Monocyte (primary cell): Measurements from ENCODE around the gene FAM200A.

GRCh38 chr7:98366602-98366991 is 34.3 kb downstream of the BAIAP2L1 start:
- PRO-cap, 2 experiments, result no peak in any of the 2 experiments

DNA sequence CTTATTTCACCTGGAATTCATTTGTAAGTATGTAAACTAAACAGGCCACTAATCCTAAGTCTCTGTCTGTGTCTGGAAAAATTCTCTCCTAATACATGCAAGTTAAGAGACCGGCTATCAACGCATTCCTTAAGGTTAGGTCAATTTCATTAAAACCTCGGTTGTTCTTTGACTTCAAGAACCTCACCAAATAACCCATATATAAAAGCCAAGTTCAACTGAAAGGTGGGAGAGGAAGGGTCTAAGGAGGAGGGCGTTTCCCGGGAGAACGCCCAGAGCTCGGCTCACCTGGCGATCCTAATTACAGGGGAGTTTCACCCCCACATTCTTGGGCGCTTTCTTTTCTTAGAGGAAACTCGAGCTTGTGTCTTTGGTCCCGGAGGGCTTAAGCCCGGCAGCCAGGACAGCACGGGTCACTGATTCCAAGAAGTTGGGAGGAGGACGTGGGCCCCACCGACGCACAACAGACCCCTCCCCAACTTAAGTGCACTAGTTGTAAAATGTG is 1.1 kb downstream of the BAIAP2L1 start:
- PRO-cap, 2 experiments, result no peak in any of the 2 experiments

DNA sequence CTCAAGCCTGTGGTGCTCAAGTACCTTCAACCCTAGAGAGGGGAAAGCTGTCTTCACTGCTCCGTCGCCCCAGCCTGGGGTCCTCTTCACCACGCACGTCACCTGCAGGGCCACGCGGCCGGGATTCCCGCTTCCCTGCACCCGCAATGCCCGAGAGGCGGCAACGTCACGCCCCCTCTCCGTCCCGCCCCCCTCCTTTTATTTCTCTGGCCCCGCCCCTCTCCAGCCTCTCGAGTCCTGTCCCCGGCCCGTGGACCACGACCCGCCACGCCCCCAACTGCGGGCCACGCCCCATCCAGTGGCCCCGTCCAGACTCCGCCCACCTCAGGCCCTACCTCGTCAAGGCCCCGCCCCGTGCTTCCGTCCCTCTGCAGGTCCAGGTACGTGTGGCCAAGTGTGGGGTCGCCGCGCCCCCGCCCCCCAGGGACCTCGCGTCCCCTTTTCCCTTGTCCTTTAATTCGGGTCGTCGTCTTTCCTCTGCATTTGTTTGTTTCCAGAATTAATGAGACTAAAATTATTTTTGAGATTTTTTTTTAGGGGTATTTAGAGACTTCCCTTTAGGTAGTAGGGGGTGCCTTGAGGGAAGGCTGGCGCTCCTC is 69.7 kb upstream of the BAIAP2L1 start:
- PRO-cap, 2 experiments, result no peak in any of the 2 experiments

DNA sequence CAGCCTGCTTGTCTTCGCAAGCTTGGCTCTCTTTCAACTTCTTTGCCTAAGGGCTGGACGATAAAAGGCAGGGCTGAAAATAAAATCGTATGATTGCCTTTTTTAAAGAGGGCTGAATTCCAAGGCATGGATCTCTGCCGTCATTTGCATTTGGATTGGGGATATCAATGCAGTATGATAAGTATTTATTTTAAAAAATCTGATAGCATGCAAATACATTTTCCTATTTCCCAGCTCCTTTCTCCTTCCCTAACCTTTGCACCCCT is 80.5 kb downstream of the NPTX2 start:
- PRO-cap, 2 experiments, result no peak in any of the 2 experiments

GRCh38 chr7:98822465-98822860 is 47.4 kb downstream of the TMEM130 start:
- PRO-cap, 2 experiments, result no peak in any of the 2 experiments

- PRO-cap, 2 experiments, result no peak in any of the 2 experiments
Observed at GRCh38 chr7:98917342-98917929, 39.1 kb downstream of the TRRAP start.

GRCh38 chr7:99109105-99110182 is 34.5 kb downstream of the SMURF1 start:
- PRO-cap, 2 experiments, result peak in 2 of 2 experiments; most common minus-strand start chr7:99109241 (in 1)

DNA sequence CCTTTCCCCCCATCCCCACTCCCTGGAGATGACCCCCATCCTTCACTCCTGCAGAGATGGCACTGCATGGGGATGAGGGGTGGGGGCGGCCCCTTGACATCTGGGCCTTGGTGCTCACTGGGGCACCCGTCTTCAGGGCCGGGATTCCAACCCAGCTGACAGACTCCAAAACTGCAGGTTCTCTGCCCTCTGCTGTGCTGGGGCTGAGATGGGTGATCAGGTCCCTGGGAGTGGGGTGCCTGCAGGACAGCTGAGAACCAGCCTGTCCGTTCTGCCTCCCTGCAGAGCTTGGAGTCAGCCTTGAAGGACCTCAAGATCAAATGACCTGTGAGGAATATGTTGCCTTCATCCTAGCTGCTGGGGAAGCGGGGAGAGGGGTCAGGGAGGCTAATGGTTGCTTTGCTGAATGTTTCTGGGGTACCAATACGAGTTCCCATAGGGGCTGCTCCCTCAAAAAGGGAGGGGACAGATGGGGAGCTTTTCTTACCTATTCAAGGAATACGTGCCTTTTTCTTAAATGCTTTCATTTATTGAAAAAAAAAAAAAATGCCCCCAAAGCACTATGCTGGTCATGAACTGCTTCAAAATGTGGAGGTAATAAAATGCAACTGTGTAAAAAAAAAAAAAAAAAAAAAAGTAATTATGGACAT is 14.1 kb downstream of the PDAP1 start:
- PRO-cap, 2 experiments, result no peak in any of the 2 experiments

DNA sequence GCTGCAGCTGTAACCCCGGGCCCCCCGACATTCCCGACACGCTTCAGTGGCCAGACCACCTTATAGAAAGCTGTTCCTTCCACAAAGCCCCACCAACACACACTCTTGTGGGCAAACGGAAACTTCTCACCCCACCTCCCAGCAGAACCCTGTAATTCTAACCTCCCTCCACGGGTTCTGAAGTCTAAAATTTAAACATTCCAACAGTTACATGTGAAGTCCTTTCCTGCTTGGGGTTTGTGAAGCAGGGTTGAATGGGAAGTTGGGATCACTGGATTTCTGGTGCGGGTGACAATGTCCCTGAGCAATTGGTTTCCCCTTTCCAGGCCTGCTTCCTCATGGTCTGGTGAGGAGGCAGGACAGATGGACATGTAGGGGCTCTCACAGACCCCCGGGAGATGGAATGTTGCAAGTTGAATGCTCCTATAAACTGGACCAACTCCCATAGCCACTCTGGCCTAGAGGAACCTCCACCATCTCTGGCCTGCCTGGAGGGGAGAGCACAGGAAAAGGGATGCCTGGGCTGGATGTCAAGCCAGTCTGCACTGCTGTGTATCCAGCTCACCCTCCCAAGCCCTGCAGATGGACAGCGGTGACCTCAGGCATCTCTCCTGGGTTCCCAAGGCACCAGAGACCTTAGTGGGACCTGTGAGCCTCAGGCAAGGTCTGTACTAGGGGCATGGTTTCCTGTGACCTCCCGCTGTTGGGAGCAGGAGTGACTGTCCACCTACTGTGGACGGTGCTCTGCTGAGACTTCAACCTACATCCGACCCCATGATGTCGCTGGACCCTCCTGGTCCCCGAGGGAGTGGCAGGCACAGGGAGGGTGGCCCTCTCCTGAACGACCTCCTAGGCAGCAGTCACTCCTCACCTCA is 11.3 kb downstream of the PDAP1 start:
- PRO-cap, 2 experiments, result no peak in any of the 2 experiments

DNA sequence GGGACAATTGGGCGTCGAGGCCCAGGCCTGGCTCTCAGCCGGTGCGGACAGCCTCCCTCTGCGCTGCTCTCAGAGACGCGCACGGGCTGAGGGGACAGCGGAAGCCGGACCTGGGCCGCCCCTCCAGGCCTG is 152 bp downstream of the PDAP1 start:
- PRO-cap, 2 experiments, result no peak in any of the 2 experiments

GRCh38 chr7:99419794-99420845 is 11.4 kb downstream of the BUD31 start:
- PRO-cap, 2 experiments, result peak in 1 of 2 experiments; most common plus-strand start chr7:99420591 (in 1)

GRCh38 chr7:99457563-99458638 is 8.1 kb downstream of the ATP5MF start:
- PRO-cap, 2 experiments, result no peak in any of the 2 experiments

DNA sequence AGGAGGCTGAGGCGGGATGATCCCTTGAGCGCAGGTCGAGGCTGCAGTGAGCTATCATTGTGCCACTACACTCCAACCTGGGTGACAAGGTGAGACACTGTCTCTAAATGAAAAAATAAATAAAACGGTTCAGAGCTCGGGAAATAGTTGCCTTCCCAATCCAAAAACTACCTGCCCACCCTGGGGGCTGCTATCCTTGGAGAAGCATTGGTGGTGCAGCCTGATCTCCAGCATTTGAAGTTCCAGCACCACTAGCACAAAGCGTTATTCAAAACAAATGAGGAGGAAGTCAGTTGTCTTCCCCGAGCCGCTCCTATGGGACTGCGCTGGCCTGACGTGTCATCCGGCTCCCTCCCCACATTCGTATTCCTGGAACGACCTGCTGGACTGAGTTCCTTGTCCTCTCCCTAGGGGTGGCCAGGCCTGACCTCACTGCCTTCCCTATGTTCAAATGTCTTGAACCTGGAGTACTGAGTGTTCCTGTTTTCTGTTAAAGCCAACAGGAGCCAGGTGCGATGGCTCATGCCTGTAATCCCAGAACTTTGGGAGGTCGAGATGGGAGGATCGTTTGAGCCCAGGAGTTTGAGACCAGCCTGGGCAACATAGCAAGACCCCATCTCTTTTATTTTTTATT is 2.4 kb upstream of the ZNF789 start:
- PRO-cap, 2 experiments, result no peak in any of the 2 experiments

- PRO-cap, 2 experiments, result peak in 2 of 2 experiments; most common minus-strand start chr7:99490713 (in 1)
Observed at GRCh38 chr7:99490592-99491634, 9.2 kb downstream of the ZNF394 start.

DNA sequence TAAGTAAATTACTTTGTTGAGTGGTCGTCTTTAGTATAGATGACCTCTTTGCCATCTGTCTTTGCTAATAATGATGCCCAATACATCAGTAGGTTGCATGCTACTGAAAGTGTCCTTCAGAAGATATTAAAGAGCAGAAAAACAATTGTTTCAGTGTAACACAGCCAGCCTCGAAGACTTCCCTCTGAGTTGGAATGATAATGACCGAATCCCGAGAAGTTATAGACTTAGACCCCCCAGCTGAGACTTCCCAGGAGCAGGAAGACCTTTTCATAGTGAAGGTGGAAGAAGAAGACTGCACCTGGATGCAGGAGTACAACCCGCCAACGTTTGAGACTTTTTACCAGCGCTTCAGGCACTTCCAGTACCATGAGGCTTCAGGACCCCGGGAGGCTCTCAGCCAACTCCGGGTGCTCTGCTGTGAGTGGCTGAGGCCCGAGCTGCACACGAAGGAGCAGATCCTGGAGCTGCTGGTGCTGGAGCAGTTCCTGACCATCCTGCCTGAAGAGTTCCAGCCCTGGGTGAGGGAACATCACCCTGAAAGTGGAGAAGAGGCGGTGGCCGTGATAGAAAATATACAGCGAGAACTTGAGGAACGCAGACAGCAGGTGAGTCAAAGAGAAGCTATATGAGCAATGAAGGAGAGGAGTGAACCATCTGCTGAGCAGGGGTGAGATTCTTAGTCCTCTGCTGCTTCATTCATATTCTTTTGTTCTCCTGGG is 1.6 kb downstream of the ZKSCAN5 start:
- PRO-cap, 2 experiments, result no peak in any of the 2 experiments

GRCh38 chr7:99551597-99552471 is at the start of gene FAM200A:
Gene FAM200A (minus strand): TSS chr7:99552114.
- PRO-cap, 2 experiments, result peak in 2 of 2 experiments; most common plus-strand start chr7:99552215 (in 2); most common minus-strand start chr7:99552114 (in 2)

- PRO-cap, 2 experiments, result no peak in any of the 2 experiments
Observed at GRCh38 chr7:99624216-99624974, 7.6 kb downstream of the ZSCAN25 start.

GRCh38 chr7:99676635-99677493 is 2.9 kb downstream of the CYP3A5 start:
- PRO-cap, 2 experiments, result no peak in any of the 2 experiments

- PRO-cap, 2 experiments, result no peak in any of the 2 experiments
Observed at GRCh38 chr7:99720331-99720801, 14.6 kb downstream of the CYP3A7 start.

DNA sequence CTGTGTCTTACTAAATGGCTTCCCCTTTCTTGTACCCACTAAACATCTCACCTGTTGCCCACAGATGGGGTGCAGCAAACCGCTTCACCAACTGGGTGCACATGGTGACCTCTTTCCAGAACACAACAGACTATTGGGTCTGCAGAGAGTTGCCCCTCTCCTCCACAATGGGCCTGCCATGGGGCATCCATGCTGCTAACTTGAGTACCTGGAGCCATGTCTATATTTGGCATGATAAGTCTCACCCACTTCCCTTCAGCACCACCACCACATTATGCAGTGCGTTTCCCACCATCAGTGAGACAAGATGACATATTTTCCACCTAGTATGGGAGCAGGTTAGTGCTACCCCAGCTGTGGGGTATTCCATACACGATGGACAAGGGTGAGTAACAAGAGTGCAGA is 21.0 kb upstream of the OR2AE1 start:
- PRO-cap, 2 experiments, result peak in 1 of 2 experiments; most common minus-strand start position 129 of the sequence (in 1)